Transverse colon (tissue), 4 donors: ENCODE measurements around the gene EBLN2.

- PRO-cap: no peak
- RAMPAGE, long total RNA, 4 experiments: no peak in any of the 4 experiments
These were observed 21.7 kb upstream of the PROK2 start for GRCh38 chr3:71806569-71807196.

DNA sequence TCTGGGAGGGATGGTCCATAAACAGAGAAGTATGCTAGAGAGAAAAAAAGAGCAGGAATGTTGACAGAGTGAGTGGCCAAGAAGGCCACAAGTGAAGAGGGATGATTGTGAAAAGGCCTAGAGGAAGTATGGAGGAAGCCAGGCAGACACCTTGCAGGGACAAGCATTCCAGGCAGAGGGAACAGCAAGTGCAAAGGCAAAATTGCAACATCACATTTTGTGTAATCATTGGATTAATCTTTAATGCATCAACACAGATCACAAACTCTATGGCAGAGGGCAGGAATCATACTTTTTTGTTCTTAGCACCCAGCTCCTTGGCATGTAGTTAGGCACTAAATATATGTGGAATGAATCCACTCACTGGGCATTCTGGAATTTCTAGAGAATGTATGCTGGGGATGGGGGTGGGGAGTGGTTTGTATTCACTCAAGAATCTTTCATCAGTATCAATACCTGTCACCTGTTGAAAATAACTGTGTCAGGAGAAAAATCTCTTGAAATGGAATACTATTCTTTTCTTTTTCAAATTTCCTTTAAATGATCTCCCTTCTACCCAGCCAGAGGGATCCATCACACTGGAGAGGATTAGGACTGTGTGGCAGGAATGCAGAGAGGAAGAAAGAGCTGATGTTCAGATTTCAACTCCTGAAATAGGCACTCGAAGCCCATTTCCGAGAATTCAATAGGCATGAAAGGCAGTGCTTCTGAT lies 312.2 kb upstream of the PROK2 start:
- PRO-cap: no peak
- RAMPAGE, long total RNA, 4 experiments: no peak in any of the 4 experiments

GRCh38 chr3:72155305-72156252 lies 370.6 kb upstream of the PROK2 start:
- PRO-cap: no peak
- RAMPAGE, long total RNA, 4 experiments: no peak in any of the 4 experiments

DNA sequence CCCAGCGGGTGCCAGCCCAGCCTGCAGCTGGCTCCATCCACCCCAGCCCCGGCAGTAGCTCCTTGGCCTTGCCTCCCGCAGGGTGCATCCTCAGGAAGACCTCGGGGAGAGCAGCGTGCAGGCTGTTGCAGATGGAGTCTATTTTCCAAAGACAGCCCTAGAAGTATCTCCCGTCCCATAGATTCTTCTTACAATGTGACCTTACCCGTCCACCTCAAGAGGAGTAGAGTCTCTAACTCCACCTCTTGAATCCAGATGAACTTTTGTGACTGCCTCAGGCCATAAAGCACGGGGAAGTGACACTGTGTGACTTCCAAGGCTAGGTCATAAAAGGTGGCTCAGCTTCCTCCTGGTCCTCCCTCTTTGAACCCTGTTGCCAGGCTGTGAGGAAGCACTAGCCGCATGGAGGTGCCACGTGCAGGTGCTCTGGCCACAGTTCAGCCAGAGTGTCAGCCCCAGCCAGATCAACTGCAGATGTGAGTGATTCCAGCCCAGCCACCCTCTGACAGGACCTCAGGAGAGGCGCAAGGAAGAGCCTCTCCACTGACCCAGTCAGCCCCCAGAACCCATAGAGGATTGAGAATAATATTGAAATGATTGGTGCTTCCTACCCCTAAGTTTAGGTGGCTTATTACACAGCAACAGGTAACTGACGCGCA lies 531.4 kb downstream of the SHQ1 start:
- PRO-cap: no peak
- RAMPAGE, long total RNA, 4 experiments: no peak in any of the 4 experiments

DNA sequence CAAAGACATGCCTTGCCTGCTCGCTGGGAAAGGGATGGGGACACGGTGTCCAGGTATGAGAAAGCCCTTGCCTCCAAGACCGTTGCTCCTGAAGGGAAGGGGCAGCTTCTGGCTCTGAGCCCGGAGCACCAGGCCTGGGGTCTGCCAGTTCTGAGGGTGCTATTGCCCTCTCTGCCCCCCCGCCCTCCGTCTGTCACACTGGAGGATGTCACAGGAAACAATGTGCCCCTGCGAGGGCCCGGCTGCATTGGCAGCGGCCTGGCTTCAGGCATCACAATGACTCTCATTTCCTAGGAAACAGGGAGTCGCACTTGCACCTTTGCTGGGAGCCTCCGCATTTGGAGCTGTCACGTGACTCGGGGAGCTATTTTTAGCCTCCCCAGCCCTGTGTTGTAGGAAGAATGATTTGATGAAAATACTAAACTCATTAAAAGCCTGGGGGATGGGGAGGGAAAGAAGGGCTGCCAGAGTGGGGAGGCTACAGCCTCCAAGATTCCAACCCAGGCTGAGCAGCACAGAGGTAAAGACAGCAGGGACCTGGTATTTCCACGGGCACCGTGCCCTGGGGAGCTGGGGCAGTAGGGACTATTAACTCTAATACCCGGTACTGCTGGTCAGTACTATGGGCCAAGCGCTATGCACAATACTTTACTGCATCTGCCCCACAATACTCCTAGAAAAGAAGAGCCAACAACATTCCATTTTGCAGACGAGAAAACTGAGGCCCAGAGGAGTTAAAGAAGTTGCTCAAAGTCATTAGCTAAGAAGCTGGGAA lies 518.8 kb downstream of the SHQ1 start:
- PRO-cap: no peak
- RAMPAGE, long total RNA, 4 experiments: no peak in any of the 4 experiments

DNA sequence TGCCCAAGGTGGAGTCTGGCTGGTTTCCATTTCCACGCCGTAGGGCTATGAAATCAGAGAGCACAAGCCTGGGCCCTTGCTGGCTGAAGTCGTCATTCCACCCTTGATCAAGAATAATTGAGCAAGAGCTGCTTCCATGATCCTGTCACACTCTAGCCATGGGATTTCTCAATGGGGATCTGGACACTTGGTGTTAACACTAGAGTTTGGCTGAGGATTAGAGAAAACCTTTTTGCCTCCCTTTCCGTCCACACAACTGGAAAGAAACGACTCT lies 475.0 kb downstream of the SHQ1 start:
- PRO-cap: no peak
- RAMPAGE, long total RNA, 4 experiments: no peak in any of the 4 experiments

DNA sequence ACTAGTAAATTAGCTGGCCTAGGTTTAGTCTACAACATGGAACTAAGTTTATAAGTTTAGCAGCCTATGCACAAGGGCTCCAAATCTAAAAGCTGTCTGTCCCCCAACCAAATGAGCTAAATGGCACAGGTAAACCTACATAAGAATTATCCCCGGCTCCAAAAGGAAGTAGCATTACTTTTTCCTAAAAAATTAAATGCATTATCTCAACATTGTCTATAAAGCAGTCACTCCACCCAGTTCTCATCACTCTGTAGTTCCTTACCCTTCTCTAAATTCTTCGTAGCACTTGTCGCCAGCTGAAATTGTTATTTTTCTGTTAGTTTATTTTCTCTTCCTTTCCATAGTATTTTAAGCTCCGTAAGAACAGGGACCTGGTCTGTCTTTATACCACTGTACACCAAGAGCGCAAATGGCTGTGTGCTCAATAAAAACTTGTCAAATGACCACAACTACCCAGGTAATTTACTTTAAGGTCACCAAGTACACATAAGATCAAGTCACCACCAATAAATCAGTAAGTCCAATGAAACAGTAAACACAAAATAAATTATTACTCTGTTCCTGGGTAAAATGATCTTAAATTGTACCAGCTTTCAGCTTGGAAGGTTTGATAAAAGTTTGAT lies 407.1 kb downstream of the SHQ1 start:
- PRO-cap: no peak
- RAMPAGE, long total RNA, 4 experiments: start-site peak on the minus strand in 1 of 4 experiments, centred at position 436 of the sequence, 22 reads per replicate

- PRO-cap: no peak
- RAMPAGE, long total RNA, 4 experiments: no peak in any of the 4 experiments
These were observed 357.3 kb downstream of the SHQ1 start for GRCh38 chr3:72491026-72491225.

- PRO-cap: unidirectional peak, plus-strand start at chr3:72492623
- RAMPAGE, long total RNA, 4 experiments: no peak in any of the 4 experiments
These were observed 355.7 kb downstream of the SHQ1 start for GRCh38 chr3:72492533-72492916.

- PRO-cap: no peak
- RAMPAGE, long total RNA, 4 experiments: no peak in any of the 4 experiments
These were observed 324.8 kb downstream of the SHQ1 start for GRCh38 chr3:72523409-72523841.

GRCh38 chr3:72938270-72939173 lies 50.7 kb downstream of the GXYLT2 start:
- PRO-cap: no peak
- RAMPAGE, long total RNA, 4 experiments: no peak in any of the 4 experiments

- PRO-cap: no peak
- RAMPAGE, long total RNA, 4 experiments: start-site peak on the plus strand in 1 of 4 experiments, at chr3:73061624-73061730 at its widest, 7 reads per replicate
These were observed at the start of gene EBLN2 for GRCh38 chr3:73060966-73061886. EBLN2 (plus strand) TSS chr3:73061659.

- PRO-cap: no peak
- RAMPAGE, long total RNA, 4 experiments: no peak in any of the 4 experiments
These were observed 276.8 kb downstream of the PDZRN3 start for GRCh38 chr3:73348027-73348265.

DNA sequence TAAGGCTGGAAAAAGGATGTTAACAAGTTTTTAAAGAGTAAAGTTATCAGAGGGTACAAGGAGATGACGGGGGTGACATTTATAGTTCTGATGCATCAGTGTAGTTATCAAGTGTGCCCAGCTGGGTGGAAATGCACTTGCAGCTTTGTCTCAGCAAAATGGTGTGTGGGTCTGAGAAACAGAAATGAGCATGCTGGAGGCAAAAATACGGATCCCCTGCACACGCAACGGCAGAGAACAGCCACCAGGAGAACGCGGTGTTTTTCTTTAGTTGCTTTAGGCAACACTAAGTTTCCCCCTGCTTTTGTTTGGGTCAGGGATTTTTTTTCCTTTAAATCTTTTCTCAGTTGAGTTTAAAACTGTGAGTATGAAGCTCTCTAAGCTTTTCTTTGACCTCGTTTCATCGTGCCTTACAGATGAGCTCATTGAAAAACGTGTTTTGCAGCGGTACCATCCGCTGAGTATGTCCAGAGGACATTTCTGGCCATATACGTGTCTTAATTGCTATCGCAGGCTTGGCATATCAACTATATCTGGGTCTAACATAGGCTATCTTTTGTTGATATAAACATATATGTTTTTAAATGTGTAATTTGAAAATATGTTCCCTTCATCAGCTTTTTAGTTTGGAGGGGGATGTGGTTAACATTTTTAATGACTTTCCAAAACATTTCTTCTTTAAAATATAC lies 205.3 kb downstream of the PDZRN3 start:
- PRO-cap: no peak
- RAMPAGE, long total RNA, 4 experiments: no peak in any of the 4 experiments

- PRO-cap: no peak
- RAMPAGE, long total RNA, 4 experiments: no peak in any of the 4 experiments
These were observed 152.5 kb downstream of the PDZRN3 start for GRCh38 chr3:73472275-73472631.

GRCh38 chr3:73533937-73534641 lies 90.7 kb downstream of the PDZRN3 start:
- PRO-cap: no peak
- RAMPAGE, long total RNA, 4 experiments: no peak in any of the 4 experiments

DNA sequence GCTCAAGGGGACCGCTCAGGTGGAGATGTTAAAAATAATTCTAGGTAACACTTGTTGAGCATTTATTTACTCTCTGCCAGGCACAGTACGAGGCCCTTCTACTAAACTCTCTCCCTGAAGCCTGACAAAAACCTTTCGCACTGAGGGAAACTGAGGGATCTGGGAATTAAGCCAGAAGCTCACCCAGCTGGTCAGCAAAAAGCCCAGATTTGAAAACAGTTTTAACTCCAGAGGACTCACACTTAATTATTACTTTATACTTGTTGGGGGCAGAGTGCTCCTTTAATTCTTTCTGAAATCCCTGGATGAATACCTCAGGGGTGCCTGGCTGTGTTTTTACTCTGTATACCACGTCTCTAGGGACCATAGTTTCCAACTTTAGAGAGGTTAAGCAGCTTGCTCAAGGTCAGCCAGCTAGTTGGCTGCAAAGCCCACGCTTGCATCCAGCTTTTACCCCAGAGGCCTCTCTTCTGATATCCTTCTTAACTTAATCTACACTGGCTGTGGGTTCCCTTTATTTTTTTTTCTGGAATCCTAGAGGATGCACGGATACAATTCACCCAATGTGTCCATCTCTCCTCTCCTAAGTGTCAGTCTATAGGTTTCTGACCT lies 1.5 kb downstream of the PDZRN3 start:
- PRO-cap: no peak
- RAMPAGE, long total RNA, 4 experiments: no peak in any of the 4 experiments

GRCh38 chr3:73625338-73625976 lies 716 bp upstream of the PDZRN3 start:
- PRO-cap: bidirectional peak, plus-strand start at chr3:73625422, minus-strand start at chr3:73625458
- RAMPAGE, long total RNA, 4 experiments: no peak in any of the 4 experiments

DNA sequence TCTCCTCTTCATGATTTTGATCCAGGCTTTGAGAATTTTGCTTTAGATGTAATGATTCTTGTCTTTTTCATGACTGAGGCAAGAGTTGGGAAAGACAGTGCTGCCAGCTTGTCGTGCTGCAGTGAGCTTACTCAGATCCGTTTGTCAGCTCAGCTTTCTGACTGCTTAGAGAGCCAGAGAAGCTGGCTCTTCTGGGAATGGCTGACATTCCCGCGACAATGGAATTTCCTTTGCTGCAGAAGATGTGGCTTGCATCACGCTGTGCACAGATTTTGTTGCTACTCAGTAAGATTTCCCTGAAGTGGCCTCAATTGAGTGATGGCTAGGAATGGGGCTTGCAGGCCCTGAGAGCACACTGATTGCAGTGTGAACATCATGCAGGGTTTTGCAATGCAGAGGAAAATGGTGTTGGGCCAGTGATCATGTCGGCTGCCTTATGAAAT lies 102.3 kb upstream of the PDZRN3 start:
- PRO-cap: no peak
- RAMPAGE, long total RNA, 4 experiments: no peak in any of the 4 experiments

DNA sequence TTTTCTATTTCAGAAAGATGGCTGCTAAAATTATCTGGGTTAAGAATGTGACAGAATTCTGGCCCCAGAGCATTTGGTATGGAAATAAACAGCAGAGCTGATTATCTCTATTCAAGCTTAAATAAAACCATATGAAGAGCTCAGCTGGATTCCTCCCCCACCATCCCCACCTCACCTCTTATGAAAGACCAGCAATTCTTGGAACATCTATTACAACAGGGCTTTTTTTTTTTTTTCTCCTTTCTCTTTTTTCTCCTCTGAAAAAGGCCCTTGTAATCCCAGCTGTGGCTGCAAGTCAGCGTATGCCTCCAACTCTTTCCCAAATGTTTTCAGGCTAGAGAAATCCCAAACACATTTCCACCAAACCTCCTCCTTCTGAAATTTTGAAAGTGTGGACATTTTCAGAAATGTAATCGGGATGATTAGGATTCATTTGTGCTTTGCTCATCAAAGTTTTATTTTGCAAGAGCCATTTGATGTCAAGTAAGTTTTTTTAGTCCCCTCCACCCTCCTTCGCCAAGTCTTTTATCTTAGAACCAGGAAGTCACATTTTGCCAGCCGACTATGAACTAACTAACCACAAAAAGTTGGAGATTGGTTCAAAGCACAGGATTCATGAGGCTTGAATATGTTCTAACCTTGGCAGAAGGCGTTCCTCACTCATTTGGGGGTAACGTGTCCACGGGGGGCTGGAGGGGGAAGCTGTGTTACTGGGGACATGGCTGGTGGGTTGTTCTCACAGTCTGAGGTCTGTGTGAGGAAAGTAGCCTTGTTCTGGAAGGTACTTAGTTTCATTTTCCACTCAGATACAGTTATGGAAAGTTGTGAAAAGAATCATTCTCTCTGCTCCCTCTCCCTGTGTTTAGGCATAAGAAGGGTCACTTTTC lies 142.1 kb upstream of the PDZRN3 start:
- PRO-cap: no peak
- RAMPAGE, long total RNA, 4 experiments: no peak in any of the 4 experiments